Metanephros (tissue), 2 donors: ENCODE measurements around the genes ZNF12 and UMAD1.

DNA sequence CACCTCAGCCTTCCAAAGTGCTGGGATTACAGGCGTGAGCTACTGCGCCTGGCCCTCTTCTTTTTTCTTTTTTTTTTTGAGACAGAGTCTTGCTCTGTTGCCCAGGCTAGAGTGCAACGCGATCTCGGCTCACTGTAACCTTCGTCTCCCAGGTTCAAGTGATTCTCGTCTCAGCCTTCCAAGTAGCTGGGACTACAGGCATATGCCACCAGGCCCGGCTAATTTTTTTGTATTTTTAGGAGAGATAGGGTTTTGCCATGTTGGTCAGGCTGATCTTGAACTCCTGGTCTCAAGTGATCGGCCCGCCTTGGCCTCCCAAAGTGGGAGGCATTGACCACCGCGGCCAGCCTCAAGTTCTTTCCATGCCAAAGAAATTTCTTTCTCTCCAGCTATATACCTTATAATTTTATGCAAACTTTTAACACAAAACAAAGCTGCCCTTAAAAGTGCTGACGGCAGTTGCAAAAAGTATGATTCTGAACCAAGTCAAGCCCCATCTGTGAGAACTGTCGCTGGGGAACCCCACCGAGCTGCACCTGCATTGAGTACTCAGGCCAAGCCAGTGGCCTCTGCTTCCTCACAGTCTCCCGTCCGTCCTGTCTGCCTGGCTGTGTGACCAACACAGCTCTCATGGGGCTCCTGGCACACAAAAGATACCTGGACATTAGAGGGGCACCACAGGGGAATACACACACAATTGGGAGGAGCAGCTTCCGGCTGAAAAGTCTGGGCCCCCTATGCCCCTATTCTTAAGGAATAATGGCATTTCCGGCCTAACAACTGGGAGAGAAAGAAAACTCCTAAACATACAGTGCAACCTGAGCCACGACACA lies 83.6 kb downstream of the FSCN1 start:
- RAMPAGE, long total RNA: no peak

GRCh38 chr7:5694021-5694808 lies 87.2 kb downstream of the RNF216 start:
- RAMPAGE, long total RNA: no peak

- RAMPAGE, long total RNA: no peak
Measured at GRCh38 chr7:5995362-5995886, 13.4 kb downstream of the PMS2 start.

- RAMPAGE, long total RNA: no peak
Measured at GRCh38 chr7:6038314-6038850, 7.2 kb downstream of the ANKRD61 start.

GRCh38 chr7:6162016-6163261 lies 57.7 kb downstream of the USP42 start:
- RAMPAGE, long total RNA: no peak

DNA sequence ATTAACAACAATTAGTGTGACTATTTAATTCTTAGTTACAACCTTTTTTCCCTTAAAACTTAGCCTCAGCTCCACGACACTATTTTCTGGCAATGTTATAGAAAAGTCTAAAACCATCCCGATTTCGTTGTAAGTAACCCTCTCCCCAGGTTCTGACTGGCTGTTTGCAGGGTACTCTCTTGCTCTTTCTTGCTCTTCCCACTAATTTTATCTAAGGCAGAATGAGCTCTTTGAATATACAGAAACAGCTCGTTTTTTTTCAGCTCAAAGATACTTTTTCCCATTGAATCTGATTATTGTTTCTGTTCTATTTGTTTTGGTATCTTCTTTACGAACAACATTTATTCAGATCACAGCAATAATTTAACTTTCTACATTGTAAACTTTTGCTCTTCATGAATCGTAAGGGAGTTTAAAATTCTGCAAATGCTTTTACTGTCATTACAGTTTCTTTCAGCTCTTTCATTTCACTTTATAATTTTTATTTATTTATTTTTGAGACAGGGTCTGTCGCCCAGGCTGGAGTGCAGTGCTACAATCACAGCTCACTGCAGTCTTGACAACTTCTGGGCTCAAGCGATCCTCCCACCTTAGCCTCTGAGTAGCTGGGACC lies 25.1 kb downstream of the CYTH3 start:
- RAMPAGE, long total RNA: no peak

GRCh38 chr7:6249188-6249986 lies 23.0 kb downstream of the CYTH3 start:
- RAMPAGE, long total RNA: no peak

DNA sequence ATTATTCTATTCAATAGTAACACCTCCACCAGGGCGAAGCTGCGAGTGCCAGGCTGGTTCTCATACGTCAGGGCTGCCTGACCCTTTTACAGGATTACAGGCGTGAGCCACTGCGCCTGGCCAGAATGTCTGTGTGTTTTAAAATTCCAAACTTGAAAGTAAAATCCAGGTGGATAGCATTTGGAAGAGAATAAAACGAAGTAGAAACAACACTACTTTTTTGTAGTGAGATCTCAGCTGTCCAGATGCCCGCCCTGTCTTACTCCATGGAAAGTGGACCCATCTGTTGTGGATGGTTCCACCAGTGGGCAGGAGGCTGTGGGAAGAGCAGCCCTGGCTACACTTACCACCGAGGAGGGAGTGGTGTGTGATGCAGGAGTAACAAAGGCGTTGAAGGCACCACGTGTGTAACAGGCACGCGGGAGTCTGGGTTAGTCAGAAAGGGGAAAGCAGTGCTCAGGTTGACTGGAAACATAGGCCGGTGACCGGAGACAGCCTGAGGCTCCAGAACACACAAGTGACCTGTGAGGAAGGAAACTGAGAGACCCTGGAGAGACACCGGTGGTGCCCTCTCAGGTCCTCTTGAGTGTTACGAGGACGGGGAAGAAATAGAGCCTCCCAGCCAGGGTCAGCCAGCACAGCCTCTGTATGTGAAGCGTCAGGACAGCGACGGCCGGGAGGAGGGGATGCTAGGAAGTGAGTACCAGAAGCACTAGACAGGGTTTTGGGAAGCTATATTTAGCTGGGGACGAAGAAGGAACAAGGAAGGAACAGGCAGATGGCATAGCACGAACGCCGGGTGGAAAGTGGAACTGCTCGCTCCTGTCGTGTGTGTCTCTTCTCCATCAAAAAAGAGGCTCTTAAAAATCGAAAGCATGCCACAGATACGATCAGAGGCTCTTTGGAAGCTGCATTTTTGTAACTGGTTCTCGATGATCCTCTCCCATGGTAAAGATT lies 21.6 kb downstream of the RAC1 start:
- RAMPAGE, long total RNA: no peak

DNA sequence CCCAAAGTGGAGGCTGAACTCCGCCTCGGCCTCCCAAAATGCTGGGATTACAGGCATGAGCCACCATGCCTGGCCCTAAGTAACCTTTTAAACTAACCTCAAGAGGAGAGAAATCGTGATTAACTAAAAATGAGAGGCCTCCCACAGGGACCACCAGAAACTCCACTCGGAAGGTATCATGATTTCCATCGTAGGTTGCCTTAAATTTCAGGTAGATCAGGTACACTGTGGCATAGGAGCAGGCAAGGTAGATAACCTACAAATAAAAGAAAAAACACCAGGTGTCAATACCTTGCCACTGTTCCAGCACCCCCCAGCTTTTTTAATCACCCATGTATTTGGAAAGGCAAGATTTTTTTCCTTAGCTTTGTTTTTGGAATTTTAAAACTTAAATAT lies 14.5 kb downstream of the KDELR2 start:
- RAMPAGE, long total RNA: no peak

- RAMPAGE, long total RNA: no peak
Measured at GRCh38 chr7:6545586-6546088, 5.6 kb downstream of the GRID2IP start.

GRCh38 chr7:6578463-6578964 lies 1.3 kb downstream of the ZDHHC4 start:
- RAMPAGE, long total RNA: no peak

DNA sequence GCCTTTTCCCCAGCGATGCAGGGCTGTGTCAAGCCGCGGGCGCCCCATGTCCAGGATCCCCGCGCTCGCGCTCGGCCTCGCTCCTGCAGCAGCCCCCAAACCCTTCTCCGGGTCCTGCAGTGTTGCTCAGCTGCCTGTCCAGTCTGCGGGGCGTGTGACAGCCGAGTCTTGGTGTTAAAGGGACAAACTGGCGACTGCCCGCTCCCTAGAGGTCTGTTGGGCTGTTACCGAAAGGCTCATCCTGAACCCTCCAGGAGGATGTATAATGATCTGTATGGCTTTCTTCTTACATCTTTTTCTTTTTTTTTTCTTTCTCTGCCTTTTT lies 666 bp downstream of the INTS15 start:
- RAMPAGE, long total RNA: no peak

- RAMPAGE, long total RNA: no peak
Measured at GRCh38 chr7:6641813-6642121, 4.6 kb downstream of the ZNF316 start.

GRCh38 chr7:6705830-6706268 lies 898 bp downstream of the ZNF12 start:
- RAMPAGE, long total RNA: no peak

- RAMPAGE, long total RNA: no peak
Measured at GRCh38 chr7:6706269-6707500, at the start of gene ZNF12. Gene ZNF12, minus strand, starts transcription at chr7:6706947.

- RAMPAGE, long total RNA: no peak
Measured at GRCh38 chr7:6709802-6710289, 3.1 kb upstream of the ZNF12 start.

- RAMPAGE, long total RNA: no peak
Measured at GRCh38 chr7:6736966-6737769, 16.7 kb upstream of the RSPH10B2 start.

DNA sequence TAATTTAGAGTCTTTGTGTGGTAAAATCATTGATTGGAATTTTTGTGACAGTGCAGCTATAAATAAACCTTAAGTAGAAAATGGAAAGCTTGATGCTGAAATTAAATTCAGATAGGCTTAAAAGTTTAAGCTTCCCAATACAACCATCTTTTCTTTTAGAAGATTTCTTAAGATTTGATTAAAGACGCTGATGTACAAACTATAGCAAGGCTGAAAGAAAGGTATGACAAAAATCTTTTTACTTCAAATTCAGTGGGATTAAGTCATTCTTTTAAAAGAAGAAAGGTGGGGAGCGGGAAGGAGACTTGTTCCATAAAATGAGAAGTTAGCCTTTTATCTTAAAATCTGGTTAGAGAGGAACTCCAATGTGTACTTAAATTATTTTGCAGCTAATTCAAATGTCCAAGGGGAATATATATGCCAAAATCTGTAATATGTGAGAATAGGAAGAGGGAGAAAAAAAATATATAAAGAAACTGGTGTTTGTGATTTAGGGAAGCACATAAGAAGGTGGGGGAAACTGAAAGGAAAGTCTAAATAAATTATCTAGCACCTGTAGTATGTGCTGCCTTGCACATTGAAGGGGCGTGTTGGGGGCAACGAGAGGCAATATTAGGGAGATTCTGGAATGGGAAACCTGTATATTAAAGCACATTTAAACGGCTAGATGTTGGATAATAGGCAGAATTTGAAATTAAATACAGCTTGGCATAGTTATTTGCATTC lies 2.5 kb downstream of the C1GALT1 start:
- RAMPAGE, long total RNA: no peak

GRCh38 chr7:7573325-7573944 lies 6.8 kb downstream of the MIOS start:
- RAMPAGE, long total RNA: no peak

DNA sequence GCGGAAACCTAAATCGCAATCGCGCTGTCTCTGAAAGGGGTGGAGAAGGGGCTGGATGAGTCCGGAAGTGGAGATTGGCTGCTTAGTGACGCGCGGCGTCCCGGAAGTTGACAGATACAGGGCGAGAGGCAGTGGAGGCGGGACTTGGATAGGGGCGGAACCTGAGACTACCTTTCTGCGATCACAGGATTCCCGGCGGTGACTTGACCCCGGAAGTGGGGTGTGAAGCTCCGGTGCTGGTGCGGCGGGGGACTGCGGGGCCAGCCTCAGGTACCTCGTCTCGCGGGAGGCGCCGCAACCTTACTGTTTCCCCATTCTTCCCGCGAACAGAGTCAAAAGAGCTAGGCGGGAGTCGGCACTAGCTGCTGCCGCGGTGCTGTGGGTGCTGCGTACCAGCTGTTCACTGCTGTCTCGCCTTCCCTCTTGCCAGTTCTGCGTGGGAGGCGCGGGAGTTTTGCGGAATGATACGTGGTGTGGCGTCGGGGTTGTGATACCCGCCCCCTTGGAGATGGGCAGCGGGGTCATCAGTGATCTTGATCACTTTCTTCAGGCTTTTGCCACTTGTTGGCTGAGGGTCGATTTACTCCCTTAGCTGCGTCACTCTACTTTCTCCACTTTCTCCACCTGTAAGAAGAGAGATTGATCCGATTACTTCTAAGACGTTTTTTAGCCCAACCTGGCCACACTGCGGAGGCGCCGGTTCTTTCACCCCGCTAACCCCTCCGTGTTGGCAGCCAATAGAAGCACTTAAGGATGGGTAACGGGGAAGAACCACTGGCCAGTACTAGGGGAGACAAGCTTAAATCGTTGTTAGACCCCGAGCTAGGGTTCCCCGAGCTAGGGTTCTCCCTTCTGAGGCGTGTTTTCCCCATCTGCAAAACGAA lies at the start of gene UMAD1:
UMAD1 (plus strand) TSS at position 201 of the 884 bp plus-strand sequence.
- RAMPAGE, long total RNA: no peak